CMK (cell line): ENCODE measurements around a stretch of chr17.

DNA sequence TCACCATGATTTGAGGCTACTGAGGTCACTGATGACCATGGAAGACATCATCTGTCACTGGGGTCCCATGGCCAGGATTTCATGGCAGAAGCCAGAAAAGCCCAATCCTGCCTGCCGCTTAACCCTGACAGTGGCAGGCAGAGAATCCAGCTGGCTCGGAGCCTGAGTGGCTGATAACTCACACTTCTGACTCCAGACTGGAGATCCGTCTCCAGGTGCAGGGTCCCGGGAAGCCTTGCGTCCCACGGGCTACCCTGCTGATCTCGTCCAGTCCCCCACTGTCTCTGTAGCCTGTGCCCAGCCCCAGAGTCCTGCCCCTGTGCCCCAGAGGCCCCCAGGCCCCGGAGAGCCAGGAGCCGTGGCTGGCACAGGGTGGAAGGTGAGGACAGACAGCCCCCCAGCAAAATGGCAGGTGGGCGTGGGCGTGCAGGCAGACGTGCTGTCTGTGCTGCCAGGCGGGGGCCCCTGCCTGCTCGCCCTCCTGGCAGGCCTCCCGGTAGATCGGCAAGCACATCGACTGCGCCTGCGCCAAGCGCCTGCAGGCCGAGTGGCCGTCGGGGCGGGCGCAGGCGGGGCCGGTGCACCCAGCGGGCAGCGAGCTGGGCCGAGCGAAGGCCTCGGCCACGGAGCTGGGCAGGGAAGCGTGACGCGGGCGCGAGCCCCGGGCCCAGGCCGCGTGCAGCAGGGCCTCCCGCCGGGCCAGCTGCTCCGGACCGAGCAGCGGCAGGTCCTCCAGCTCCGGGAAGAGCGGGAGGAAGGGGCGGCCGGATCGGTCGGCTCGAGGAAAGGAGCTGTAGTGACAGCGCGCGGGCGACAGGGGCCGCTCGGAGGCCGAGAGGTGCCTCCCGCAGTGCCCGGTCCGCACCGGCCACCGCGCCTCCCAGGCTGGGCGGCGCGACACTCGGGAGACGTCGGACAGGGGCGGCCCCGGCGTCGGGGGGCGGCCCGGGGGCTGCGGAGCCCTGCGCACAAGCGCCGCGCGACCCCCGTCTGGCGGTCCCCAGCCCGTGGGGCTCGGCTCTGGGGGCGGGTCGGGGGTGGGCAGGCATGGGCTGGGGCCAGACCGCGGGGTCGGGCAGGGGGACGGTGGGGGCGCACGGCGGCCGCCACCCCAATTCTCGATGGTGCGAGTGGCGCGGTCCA, 17.1 kb downstream of the GRIN2C start:
- RRBS, result 43% methylated on average over 46 of the region's 102 CpGs

GRCh38 chr17:74860247-74861168, 823 bp upstream of the GRIN2C start:
- RRBS, result 68% methylated on average over 15 of the region's 69 CpGs

DNA sequence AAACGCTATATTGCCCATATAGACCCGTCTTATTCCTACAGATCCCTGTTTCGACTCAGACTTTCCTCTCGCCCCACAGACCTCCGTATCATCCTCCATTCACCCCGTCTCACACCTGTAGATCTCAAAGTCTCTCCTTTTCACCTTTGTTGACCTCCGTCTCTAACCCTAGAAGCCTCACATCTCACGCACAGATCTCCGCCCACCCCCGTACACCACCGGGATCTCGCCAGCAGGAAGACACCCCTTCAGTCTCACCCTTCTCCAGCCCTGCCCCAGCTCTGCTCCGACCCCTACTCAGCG, 332 bp downstream of the FDXR start:
- RRBS, result no CpG with 5 or more reads among the region's 14 CpGs

GRCh38 chr17:74922640-74923044, 413 bp downstream of the USH1G start:
- RRBS, result no CpG with 5 or more reads among the region's 14 CpGs

DNA sequence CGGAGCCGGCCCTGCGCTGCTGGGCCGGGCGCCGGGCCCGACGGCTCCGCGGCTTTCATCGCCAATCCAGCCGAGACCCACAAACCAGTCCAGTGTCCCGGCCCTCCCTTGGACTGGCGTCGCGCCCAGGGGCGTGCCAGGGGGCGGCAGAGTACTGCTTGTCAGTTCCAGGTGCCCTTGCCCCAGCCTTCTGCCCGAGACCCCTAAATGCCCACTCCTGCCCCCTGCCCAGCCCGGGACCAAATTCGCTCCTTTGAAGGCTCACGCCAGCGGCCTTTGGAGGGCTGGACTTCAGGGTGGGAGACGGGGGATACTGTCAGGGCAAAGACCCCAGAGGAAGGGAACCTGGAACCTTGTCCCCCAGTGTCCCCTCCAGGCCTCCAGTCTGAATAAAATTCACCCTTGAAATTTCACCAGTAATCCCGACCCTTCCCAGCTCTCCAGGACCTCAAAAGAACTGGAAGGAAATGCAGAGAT, 701 bp downstream of the OTOP3 start:
- RRBS, result 30% methylated on average over 10 of the region's 25 CpGs

GRCh38 chr17:74971870-74972548, 550 bp downstream of the HID1 start:
- RRBS, result 61% methylated on average over 16 of the region's 50 CpGs

- RRBS, result no CpG with 5 or more reads among the region's 6 CpGs
These were observed 7.1 kb downstream of the MRPL58 start for GRCh38 chr17:75019422-75020032.

DNA sequence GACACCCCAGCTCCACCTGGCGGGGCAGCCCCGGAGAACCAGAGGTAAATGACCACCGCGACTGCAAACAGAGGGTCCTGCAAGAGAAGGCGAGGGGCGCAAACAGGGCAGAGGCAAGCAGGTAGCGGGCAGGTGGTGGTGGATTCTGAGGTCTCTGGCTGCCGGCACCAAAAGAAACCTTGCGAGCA, 12.6 kb downstream of the ATP5PD start:
- RRBS, result 2% methylated on average over 2 of the region's 9 CpGs

DNA sequence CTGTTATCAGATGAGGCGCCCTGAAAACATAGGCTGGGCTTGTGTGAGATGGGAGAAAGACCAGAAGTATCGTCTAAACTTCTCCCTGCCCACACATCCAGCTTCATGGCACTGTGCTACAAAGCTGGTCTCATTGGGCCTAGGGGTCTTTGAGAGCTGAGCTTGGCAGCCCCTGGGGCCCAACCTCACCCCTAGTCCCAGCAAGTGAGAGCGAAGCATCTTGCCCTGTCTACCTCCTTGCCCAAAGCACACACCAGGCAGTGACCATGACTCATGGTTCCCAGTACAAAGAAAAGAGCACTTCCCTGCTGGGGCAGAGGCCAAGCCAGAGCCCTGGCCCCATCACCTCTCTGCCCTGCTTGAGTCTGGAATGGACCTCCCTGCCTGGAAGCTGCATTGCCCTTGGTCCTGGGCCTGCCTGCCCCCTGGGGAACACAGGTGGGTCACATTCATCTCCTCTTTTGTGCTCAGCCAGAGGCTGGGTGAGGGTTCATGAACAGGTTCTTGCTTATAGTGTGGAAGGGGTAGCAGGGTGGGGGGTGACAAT, 1.2 kb downstream of the SLC16A5 start:
- RRBS, result no CpG with 5 or more reads among the region's 3 CpGs

GRCh38 chr17:75113992-75115093, 4.6 kb downstream of the ARMC7 start:
- RRBS, result 3% methylated on average over 4 of the region's 37 CpGs

DNA sequence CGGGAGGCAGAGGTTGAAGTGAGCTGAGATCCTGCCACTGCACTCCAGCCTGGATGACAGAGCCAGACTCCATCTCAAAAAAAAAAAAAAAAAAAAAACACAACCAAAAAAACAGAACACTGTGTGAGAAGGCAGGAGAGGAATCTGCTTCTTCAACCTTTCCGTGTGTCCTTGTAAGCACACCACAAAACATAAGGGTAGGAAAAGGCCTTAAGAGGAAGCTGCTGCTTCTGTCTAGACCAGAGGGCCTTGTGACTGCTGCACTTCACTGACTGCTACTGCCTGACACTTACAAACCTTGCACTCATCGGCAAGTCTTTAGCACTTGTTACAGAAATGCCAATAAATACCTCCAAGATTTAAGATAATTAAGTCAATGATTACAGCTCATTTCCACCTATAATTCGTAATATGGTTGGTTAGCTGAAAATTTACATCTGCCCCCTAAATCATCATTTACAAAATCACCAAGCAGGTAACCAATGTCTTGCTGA, 9.2 kb downstream of the JPT1 start:
- RRBS, result no CpG with 5 or more reads among the region's 4 CpGs

GRCh38 chr17:75152542-75153139, 1.7 kb downstream of the JPT1 start:
- RRBS, result no CpG with 5 or more reads among the region's 9 CpGs

- RRBS, result no CpG with 5 or more reads among the region's 11 CpGs
These were observed 9.3 kb upstream of the JPT1 start for GRCh38 chr17:75163488-75164139.

GRCh38 chr17:75241815-75242689, 19.4 kb downstream of the GGA3 start:
- RRBS, result no CpG with 5 or more reads among the region's 25 CpGs

DNA sequence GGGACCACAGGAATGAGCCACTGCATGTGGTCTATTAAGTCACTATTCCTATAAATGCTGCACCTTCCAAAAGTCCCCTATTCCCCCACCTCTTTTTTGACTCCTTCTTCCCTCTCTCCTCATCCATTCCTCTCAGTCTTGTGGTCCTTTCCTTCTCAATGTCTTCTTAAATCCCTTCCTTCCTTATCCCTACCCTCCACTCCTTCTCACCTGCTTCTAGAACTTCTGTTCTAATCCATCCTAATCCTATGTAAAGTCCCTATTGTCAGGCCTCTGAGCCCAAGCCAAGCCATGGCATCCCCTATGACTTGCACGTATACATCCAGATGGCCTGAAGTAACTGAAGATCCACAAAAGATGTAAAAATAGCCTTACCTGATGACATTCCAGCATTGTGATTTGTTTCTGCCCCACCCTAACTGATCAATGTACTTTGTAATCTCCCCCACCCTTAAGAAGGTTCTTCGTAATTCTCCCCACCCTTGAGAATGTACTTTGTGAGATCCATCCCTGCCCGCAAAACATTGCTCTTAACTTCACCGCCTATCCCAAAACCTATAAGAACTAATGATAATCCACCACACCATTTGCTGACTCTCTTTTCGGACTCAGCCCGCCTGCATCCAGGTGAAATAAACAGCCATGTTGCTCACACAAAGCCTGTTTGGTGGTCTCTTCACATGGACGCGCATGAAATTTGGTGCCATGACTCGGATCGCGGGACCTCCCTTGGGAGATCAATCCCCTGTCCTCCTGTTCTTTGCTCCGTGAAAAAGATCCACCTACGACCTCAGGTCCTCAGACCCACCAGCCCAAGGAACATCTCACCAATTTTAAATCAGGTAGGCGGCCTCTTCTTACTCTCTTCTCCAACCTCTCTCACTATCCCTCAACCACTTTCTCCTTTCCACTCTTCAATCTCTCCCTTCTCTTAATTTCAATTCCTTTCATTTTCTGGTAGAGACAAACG, 8.8 kb downstream of the GGA3 start:
- RRBS, result no CpG with 5 or more reads among the region's 15 CpGs

- RRBS, result no CpG with 5 or more reads among the region's 4 CpGs
These were observed 1.3 kb downstream of the MIF4GD start for GRCh38 chr17:75269843-75270095.

- RRBS, result 1% methylated on average over 25 of the region's 60 CpGs
These were observed 640 bp downstream of the MIF4GD start for GRCh38 chr17:75270115-75271067.

DNA sequence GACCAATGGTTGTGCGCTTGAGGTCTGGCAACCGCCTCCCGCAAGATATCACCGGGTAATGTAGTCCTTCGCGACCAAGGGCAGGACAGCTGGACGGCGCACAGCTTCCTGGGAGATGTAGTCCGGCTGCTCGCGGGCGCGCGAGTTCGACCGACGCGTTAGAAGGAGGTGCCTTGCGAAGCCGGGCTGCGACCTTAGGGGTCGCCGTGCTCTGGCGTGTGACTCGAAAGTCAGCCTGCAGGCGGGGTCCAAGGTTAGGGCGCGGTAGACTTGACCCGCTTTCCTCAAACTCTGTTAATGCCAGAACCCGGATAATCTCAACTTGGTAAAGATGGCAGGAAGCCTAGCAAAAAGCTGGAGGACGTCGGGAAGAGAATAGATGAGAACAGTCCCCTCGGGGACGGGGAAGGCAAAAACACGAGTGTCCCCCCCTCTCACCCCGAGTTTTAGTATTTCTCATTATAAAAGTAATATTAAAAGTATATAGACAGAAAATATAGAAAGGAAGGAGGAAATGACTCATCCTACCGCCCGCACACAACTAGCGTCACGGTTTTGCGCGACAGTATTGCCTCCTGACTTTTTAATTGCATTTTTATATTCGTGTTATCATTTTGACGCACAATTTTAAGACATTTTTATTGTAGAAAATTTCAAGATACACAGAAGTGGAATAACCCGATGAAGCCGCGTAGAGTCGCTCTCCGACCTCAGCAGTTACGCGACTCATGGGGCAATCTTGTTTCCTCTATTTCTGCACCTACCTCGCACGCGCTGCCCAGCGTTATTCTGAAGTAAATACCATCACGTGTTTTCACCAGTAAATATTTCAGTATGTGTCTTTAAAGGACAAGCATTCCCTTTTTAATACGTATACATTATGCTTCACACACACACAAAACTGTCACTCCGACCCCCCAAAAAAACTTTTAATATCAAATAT, 534 bp upstream of the SLC25A19 start:
- RRBS, result 1% methylated on average over 19 of the region's 58 CpGs

- RRBS, result no CpG with 5 or more reads among the region's 12 CpGs
These were observed 3.5 kb upstream of the SLC25A19 start for GRCh38 chr17:75292826-75293136.

GRCh38 chr17:75295004-75295464, 5.8 kb upstream of the SLC25A19 start:
- RRBS, result no CpG with 5 or more reads among the region's 4 CpGs